Vermiform appendix (tissue), 1 donor: ENCODE data around the genes DOCK2 and RANBP17.

- PRO-cap, result no peak
These were observed 85.4 kb upstream of the PANK3 start for GRCh38 chr5:168664411-168665032.

DNA sequence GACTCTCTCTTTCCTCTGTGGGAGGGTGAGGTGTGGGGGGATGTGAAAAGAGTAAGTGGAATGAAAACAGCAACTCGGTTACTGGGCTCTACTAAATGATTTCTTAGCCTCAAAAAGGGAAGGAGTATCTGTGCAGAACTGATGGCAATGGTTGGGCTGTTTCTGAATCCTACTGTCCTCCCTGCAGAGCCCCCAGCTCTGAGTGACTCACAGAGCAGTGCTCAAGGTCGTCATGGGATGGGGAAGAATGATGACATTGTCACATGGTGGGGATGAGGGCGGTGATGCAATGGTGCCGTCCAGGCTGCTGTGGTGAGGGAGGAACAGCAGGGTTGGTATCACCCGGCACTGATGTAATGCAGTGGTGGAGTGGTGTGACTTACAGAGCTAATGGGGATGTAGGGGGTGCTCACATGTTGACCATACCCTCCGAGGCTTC is 215.1 kb upstream of the PANK3 start:
- PRO-cap, result no peak

GRCh38 chr5:169047206-169048043 is 253.5 kb downstream of the SLIT3 start:
- PRO-cap, result no peak

GRCh38 chr5:169088024-169088726 is 212.8 kb downstream of the SLIT3 start:
- PRO-cap, result no peak

DNA sequence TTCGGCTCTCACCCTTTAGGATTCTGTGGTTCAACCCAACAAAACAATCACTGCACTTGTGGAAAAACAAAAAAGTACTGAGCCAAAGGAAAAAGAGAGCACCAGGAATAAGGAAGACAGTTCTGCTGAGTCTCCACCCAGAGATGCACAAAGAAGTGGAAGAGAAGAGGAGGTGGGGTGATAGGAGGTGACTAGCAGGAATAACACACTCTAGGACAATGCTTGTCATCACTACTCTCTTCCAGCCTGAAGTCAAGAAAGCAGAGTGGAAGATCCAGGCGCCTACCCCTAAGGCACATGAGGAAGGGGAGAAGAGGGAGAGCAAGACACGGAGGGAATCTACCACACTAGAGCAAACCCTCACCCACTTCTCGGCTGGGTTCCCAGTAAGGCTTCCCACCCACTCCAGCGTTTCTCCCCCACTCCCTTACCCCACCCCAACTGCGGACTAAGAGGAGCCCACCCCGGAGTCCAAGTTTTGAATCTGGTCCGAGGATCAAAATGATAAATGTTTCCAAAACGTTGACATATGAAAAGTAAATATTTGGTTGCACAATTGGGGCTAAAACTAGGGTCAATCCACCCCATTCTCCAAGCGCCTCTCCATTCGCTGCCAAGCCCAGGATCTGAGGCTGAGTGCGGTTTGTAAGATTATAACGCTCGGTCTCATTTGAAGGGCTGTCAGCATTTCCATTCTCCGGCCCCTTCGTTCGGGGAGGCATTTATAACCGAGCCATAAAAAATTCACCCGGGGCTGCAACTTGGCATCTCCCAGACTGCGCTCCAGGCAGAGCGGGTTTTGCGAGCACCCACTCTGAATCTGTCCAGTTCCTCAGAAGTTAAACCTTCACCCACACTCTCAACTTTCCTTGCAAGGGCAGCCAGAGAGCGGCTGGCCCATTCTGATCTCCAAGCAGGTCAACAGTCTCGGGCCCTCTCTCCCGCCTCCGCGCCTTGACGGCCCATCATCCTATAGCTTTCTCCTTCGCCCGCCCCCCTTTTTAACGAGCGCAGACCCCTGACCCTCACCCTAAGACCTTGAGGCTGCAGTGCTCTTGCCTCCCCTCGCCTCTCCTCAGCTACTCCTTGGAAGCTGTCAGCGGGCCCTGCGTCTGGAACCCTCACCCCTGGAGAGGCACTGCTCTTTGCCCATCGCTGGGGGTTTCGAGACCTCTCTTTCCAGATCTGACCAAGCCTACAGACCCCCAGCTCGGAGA is 1.4 kb downstream of the SLIT3 start:
- PRO-cap, result no peak

GRCh38 chr5:169636691-169637594 is at the start of gene DOCK2:
Gene DOCK2 (plus strand): TSS chr5:169637275.
- PRO-cap, result bidirectional peak, plus-strand start at chr5:169637275, minus-strand start at chr5:169637219

DNA sequence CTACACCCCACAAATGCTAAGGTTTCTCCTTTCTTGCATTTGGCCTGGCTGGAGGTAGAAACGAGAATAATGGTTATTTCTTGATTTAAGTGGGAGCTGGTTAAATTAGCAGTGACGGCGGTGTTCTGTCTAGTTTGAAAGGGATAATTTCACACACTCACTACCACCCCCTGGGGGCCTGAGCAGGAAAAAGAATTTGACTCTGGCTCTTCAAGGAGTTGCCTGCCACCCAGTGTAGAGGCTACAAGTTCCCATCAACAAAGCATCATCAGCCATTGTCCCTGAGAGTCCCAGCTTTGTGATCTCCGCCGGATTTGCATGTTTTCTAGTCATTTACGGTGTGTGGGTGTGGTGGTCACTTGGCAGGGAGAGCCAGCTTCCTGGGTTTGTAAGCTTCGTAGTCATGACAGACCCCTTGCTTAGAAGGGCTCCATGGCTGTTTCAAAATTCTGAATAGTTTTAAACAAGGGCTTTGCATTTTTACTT is 379 bp upstream of the INSYN2B start:
- PRO-cap, result no peak

DNA sequence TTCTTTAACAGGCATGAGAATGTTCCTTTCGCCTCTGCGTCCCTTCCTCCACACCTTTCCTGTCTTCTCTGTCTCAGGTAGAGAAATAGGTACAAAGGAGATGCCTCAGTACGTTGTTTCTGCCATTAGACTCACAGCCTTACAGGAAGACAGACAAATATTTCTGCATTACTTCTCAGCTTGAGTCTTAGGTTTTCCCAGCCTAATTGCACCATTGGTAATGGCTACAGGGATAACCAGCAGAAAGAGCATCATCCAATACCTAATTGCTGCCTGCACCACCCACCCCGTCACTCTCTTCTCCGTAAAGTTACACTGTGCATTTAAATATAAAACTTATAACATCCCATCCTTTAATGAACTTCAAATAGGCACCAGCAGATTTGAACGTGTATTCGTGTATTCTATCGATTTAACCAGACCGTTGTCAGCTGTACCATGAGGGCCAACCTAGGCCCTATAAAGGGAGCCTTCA is 16.0 kb downstream of the LCP2 start:
- PRO-cap, result no peak

- PRO-cap, result no peak
These were observed 15.8 kb upstream of the LCP2 start for GRCh38 chr5:170313318-170313923.

DNA sequence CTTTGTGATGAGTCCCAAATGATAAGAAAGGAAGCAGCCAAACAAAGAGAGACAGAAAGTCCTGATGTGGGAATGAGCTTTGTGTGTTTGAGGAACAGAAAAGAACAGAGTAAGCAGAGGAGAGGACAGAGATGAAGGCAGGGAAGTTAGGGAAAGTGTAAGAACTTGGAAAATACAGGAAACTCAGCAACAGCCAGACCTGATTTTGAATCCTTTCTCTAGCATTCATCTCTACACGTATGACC is 32.5 kb upstream of the LCP2 start:
- PRO-cap, result no peak

DNA sequence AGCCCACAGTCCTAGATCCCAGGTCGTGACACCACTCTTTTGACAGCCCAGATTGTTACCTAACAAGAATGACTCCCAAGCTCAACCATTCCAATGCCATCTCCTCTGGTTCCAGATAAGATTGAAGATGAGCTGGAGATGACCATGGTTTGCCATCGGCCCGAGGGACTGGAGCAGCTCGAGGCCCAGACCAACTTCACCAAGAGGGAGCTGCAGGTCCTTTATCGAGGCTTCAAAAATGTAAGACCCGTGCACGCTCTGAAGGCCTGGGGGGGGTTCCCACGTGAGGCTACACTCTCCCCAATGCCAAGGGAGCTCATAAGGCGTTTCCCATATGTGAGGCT is 64.9 kb upstream of the GABRP start:
- PRO-cap, result no peak

DNA sequence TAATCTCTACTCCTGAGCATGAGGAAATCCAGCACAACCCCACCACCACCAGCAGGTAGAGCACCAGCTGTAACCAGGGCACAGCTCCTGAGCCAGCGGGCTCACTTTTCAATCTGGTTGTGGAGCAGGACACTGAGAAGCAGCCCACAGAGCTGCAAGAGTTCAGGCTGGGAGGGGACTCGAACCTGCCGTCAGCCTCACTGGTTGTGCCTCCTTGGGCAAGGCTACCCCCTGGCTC is 10.0 kb upstream of the GABRP start:
- PRO-cap, result no peak

- PRO-cap, result unidirectional peak, plus-strand start at chr5:170861882
These were observed at the start of gene RANBP17 for GRCh38 chr5:170861624-170862173. Gene RANBP17 (plus strand): TSS chr5:170862018.

- PRO-cap, result no peak
These were observed 864 bp upstream of the NPM1 start for GRCh38 chr5:171386764-171387206.

DNA sequence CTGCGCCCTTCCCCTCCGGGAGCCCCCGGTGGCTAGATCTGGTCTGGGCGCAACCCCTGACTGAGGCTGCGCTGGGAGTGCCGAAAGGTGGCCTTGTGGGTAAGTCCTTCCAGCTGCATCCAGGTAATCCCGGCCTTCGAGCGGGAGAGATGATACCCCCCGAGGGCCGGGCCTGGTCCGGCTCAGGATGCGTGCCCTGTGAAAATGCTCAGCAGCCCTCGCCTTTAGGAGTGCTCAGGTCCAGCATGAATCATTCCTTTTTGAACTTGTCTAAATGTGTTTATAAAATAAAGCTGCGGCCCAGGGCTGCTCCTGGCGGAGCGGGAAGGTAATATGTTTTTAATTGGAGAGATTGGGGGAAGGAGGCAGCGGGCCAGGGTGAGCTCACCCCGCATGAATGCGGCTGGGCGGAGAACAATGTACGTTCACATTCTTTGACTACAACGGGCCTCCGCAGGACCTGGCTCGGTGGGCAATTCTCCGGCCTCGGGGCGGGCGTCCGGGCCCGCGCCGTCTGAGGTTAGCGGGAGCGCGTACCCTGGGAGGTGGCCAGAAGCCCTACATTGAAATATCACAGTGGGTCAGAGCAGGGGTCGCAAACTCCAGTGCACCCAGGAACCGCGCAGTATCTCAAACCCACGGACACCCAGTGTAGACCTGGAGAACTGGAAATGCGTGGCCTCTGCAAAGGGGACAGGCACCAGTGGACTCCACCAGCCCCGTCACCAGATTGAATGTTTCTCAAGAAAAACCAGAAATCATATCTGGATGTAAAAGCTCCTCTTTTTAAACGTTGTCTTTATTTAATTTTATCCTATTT is 117.8 kb upstream of the SMIM23 start:
- PRO-cap, result no peak

- PRO-cap, result no peak
These were observed 69.8 kb downstream of the STK10 start for GRCh38 chr5:172118099-172118822.

DNA sequence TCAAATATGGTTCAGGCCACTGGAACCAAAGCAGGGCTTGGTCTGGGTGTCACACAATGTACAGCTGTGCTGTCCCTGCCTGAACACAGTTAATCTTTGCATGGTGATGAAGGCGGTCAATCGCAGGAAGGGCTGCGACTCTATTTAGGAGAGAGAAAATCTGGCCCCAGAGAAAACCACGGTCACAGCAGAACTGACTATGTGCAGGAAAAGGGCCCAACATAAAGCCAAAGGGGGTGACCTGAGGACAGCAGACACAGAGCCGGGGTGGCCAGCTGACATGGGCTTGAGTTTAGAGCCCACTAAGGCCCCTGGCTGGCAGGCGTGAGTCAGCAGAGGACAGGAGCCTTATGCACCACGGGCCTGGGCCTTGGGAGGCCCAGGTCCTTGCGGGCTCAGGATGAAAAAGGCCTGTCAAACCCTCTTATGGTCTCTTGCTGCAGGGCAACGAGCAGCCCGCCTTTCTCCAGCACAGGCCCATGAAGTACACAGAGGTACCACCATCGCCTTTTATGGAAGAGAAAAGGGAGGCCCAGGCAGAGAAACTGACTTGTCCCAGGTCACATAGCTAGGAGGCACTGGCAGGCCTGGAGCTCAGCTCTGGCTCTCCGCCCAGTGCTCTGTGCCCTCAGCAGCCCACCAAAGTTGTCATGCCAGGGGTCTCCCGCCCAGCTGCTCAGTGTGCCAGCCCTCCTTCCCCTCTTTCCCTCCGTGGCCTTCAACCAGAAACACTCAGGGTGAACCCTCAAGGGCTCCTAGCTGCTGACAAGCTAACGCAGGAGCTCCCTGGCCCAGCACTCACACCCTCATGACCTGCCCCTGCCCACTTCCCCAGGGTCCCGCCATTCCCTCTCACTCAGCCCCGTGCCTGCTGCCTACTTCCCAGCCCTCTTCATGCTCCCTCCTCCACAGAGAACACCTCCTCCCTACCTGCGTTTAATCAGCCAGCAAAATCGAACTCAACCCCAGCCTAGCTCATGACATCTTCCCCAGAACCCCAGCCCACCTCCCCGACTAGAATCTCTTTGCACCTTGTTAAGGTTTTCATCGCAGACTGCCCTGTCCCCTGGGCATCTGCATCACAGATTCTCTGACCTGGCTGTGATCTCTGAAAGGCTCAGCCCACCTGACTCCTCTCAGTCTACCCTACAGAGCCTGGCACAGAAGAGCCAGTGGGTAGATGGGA is 19.5 kb downstream of the STK10 start:
- PRO-cap, result no peak

DNA sequence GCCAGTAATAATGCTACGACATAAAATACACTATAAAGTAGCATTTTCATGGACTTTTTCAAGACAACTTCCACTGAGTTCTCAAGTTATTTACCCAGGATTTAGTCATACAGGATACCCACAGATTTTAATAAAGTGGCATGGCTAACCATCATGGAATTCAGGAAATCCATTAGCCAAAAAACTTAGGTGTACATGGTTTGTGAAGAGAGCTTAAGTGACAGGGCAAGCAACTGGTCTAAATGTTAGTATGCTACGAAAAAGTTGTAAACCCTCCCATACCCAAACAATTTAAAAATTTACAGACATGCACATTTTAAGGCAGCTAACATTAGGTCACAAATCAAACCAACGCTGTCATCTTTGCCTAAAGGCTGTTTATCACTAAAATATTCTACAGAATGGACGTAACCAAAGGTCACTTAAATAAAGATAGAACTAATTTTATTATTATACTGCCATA is 1.2 kb downstream of the UBTD2 start:
- PRO-cap, result no peak

- PRO-cap, result no peak
These were observed 31.7 kb upstream of the UBTD2 start for GRCh38 chr5:172314936-172315907.

- PRO-cap, result no peak
These were observed 75.6 kb upstream of the NEURL1B start for GRCh38 chr5:172565272-172565981.